Type B pancreatic cell (in vitro differentiated cells): ENCODE measurements around the gene KCNG4.

DNA sequence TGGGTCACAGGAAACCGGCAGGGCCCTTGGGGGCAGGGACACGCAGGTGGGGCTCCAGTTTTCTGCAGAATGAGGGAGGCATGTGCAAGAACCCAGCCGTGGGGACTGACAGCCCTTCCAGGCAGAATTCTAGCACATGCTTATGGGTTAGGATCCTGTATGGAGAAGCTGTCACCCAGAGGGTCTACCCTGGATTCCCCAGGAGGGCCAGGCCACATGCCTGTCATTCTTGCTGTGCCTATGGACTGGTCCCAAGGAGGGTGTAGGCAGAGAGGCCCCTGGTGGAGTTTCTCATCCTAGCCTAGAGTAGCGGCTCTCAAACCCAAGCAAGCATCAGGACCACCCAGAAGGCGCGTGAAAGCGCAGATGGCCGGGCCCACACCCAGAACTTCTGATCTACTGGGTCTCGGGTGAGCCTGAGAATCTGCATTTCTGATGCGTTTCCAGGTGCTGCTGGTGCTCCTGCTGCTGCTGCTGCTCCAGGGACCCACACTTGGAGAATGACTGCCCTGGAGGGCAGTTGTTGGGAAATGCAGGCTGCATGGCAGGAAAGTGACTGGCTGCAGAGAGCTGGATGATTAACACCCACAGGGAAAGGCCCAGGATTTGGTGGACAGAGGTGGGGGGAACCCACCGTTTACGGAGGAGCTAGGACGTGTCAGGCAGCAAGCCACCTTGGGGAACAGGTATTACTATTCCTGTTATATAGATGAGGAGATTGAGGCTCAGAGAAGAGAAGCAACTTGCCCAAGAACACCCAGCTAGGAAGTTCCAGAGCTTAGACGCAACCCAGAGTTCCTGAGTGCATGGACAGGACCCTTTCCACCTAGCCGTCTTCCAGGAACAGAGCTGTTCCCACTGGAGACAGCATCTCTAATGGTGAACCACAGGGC is 9.4 kb upstream of the OSGIN1 start:
- PRO-cap: no peak

- PRO-cap: no peak
Measured at GRCh38 chr16:83954111-83954512, 1.1 kb downstream of the OSGIN1 start.

- PRO-cap: no peak
Measured at GRCh38 chr16:84086283-84086989, 30.3 kb downstream of the MBTPS1 start.

- PRO-cap: no peak
Measured at GRCh38 chr16:84120734-84121656, 4.3 kb upstream of the MBTPS1 start.

- PRO-cap: unidirectional peak, plus-strand start at chr16:84143918
Measured at GRCh38 chr16:84143795-84144989, 785 bp downstream of the HSDL1 start.

GRCh38 chr16:84196920-84197391 is 6.0 kb downstream of the ADAD2 start:
- PRO-cap: no peak

GRCh38 chr16:84234445-84235343 is 5.1 kb downstream of the KCNG4 start:
- PRO-cap: no peak

- PRO-cap: no peak
Measured at GRCh38 chr16:84239831-84240274, at the start of gene KCNG4. KCNG4 (minus strand) TSS chr16:84240012.

DNA sequence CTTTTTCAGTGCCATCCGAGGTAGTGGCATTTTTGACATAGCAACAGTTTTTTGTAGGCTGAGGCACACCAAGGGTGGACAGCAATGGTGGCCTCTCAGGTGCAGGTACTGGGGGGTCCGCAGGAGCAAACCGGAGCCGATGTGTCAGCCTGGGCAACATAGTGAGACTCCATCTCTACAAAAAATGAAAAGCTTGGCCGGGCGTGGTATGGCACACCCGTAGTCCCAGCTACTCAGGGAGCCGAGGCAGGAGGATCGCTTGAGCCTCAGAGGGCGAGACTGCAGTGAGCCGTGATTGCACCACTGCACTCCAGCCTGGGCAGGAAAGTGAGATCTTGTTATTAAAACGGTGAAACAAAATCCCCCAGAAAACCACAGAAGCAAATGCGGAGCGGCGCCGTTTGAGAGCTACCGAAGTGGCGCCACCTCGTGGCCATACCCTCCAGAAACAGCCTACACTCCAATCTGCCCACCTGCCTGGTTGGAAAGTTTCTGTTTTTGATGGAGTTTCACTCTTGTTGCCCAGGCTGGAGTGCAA is 1.8 kb upstream of the MEAK7 start:
- PRO-cap: no peak

- PRO-cap: no peak
Measured at GRCh38 chr16:84511300-84511904, 6.9 kb upstream of the MEAK7 start.

- PRO-cap: no peak
Measured at GRCh38 chr16:84535196-84536235, 31.1 kb upstream of the MEAK7 start.

- PRO-cap: no peak
Measured at GRCh38 chr16:84537045-84537613, 32.7 kb upstream of the MEAK7 start.

DNA sequence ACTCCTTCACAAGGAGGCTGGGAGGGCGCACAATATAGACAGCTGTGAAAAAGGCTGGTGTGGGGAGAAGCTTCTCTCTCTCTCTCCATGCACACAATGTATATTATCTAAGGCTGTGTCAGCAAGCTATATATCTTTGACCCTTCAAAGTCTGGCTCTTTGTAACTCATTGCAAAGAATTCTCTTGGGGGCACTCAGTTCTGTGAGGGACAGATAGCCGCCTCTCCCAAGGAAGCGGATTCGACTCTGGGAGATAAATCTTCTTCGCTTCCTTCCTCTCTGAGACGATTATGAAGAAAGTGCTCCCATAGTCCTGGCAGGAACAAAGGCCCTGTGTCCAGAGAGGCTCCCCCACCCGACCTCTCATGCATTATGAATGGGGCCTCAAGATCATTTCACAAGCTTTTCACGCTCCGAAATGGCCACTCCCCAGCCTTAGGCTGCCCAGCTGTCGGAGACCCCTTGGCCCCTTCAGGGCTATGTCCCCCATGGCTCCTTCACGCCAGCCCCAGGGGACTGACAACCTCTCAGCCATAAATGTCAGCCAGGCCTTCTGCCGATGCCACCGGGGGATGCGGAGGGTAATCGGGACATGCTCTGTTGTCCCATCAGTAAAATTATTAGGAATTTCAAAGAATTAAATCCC is 33.3 kb upstream of the MEAK7 start:
- PRO-cap: no peak

GRCh38 chr16:84828950-84830128 is 9.6 kb downstream of the CRISPLD2 start:
- PRO-cap: no peak

GRCh38 chr16:84833327-84834088 is 13.7 kb downstream of the CRISPLD2 start:
- PRO-cap: no peak

DNA sequence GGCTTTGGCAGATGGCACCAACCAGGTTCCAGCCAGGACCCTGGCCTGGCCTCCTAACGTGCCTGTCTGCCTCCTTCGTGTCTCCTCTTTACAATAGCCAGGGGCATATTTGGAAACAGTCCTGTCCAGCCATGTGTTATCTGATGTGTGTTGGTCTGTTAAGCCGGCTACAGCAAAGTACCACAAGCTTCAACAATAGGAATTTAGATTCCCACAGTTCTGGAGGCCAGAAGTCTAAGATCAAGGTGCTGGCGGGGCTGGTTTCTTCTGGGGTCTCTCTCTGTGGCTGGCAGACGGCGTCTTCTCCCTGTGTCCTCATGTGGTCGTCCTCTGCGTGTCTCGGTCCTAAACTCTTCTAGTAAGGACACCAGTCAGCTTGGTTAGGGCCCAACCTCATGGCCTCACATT is 14.7 kb downstream of the CRISPLD2 start:
- PRO-cap: no peak

DNA sequence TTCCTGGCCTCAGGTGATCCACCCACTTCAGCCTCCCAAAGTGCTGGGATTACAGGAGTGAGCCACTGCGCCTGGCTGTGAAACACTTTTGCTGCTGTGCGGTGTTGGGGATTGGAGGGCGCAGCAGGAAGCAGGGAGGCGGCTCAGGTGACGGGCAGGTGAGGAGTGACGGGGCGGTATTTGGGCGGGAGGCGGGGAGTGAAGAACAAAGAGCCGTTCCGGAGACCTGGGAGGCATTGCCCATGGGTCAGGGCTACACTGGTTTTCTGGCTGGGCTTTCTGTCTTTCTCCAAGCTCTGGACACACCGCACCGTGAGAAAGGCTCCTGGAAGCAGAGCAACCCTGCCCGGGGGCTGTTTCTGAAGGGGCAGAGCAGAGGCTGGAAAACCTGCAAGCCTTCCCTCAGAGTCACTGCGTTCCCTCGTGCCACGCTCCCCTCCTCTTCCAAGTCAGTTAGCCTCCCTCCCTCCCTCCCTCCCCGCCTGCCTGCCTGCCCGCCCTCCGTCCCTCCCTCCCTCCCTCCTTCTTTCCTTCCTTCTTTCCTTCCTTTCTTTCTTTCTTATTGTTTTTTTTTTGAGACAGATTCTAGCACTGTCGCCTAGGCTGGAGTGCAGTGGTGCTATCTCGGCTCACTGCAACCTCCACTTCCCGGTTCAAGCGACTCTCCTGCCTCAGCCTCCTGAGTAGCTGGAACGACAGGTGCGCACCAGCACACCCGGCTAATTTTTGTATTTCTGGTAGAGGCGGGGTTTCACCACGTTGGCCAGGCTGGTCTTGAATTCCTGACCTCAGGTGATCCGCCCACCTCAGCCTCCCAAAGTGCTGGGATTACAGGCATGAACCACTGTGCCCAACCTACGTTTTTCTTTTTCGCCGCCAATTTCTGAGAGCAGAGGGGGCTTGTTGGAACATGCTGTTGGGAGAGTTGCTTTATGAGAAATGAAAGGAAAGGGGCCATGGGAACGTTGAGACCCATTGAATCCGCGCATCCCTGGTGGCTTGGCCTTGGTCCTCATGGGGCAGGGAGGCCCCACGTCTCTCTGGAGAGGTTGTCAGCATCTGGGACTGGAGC is 22.4 kb downstream of the CRISPLD2 start:
- PRO-cap: bidirectional peak, plus-strand start at position 179 of the sequence, minus-strand start at position 90 of the sequence; bidirectional peak, plus-strand start at position 405 of the sequence, minus-strand start at position 451 of the sequence; bidirectional peak, plus-strand start at position 937 of the sequence, minus-strand start at position 668 of the sequence

DNA sequence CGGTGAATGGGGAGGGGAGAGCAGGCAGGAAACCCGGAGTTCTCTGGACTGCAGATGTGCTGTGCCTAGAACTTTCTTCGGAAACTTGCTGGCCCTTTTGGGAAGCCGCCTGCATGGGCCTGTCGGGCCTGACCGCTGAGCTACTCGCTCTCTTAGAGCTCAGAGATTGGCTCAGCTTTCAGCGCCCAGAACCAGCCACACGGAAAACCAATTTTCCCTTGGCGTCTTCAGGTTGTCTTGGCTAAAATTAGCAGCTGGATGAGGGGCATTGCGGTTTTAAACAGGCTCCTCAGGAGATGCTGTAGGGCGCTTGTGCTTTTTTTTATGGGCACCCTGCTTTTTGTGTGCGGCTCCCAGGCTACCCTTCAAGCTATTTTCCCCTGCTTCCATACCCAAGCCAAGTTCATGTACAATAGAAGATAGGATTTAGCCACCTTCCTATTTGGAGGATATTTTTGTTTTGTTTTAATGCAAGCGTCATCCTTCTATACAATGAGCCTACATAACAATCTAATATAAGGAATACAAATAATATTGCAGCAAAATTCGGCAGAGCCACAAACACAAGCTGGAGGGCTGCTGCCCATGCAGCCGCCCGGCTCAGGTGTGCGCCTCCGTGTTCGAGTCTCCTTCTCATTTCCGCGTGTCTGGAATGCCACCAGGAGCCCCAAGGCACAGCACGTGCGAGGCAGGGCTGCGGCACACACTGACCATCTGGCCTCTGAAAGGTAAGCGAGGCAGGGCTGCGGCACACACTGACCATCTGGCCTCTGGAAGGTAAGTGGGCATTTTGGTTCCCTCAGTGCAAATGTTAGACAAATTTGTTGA is 37.8 kb downstream of the ZDHHC7 start:
- PRO-cap: no peak

DNA sequence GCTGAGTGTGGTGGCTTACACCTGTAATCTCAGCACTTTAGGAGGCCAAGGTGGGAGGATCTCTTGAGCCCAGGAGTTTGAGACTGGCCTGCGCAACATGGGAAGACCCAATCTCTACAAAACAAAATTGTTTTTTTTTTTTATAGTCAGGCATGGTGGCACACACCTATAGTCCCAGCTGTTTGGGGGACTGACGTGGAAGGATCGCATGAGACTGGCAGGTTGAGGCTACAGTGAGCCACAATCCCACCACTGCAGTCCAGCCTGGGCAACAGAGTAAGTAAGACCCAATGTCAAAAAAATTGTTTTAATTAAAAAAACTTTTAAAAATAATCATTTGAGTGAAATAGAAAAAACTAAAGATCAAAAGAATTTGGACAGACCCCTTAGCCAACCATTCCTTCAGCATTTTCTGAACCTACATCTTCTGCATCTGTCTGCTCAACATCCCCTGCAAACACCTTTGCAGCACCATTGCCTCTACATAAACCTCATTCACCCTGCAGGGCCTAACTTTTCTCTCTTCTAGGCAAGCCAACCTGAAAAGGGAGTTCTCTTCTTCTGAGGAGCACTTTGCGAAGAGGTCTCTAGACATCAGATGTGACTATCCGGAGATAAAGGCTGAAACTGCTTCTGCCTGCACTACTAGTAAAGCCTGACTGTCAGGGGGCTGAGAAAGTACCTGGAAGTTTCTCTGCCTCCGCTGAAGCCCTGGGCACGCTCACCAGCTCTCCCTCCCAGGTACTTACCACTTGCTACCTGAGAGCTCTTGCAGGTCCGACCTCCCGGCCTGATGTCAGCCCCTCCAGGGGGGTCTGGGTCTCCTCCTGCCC is 17.8 kb downstream of the ZDHHC7 start:
- PRO-cap: no peak

- PRO-cap: no peak
Measured at GRCh38 chr16:84998989-84999615, 12.2 kb downstream of the ZDHHC7 start.